ENCODE results near the genes ECRG4, UXS1 and ST6GAL2.

GRCh38 chr2:105556950-105557896 is 158.4 kb upstream of the FHL2 start:
- RRBS, result no CpG with 5 or more reads among the region's 12 CpGs

GRCh38 chr2:105568190-105568762 is 169.4 kb upstream of the FHL2 start:
- RRBS, result no CpG with 5 or more reads among the region's 17 CpGs

GRCh38 chr2:105582858-105583619 is 161.7 kb upstream of the NCK2 start:
- RRBS, result no CpG with 5 or more reads among the region's 3 CpGs

GRCh38 chr2:105744330-105744600 is 447 bp upstream of the NCK2 start:
- RRBS, result under 1% methylated on average over 7 of the region's 13 CpGs

DNA sequence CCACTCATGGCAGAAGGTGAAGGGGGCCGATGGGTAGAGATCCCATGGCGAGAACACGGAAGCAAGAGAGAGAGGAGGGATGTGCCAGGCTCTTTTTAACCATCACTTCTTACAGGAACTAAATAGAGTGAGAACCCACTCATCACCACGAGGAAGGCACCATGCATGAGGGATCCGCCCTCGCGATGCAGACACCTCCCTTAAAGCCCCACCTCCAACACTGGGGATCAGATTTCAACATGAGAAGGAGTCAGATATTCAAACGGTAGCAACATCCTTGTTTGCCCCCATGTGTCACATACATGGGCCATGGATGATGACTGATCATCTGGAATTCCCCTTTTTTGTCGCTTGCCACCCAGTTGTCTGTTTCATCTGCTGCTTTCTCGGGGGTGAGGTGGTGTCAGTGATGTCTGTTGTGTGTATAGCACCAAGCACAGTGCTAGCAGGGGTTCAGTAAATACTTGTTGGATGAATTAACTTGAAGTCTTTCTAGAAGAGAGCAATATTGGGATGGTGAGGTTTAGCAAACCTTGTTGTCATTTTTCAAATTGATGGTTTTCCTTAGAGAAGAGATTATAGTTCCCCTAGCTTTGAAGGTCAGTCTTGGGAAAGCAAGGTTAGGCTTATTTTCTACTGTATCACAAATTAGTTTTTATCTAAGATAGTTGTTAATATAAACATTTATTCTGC is 57.9 kb downstream of the NCK2 start:
- RRBS, result no CpG with 5 or more reads among the region's 10 CpGs

DNA sequence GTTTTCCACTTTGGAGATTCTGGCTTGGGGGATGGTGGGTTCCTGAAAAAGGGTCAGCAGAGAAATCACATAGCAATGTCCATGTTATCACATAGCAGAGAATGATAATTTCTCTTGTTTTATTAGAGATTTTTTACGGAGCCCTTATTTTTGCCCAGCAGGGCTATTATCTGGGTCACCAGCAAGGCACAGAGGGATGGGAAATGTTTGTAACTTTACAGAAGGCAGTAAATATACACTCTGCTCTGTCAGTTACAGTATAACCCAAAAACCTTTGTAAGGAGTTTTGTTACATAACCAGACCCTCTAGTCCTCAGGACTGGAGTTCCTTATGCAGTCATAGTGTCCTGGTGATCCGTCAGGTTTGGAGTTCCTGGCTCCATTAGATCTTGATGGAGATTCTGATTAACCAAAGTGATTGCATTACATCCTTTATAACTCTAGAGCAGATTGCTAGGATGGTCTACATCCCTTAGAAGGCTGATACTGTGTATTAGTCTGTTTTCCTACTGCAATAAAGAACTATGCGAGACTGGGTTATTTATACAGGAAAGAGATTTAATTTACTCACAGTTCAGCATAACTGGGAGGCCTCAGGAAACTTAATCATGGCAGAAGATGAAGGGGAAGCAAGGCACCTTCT is 81.0 kb downstream of the NCK2 start:
- RRBS, result no CpG with 5 or more reads among the region's 3 CpGs

DNA sequence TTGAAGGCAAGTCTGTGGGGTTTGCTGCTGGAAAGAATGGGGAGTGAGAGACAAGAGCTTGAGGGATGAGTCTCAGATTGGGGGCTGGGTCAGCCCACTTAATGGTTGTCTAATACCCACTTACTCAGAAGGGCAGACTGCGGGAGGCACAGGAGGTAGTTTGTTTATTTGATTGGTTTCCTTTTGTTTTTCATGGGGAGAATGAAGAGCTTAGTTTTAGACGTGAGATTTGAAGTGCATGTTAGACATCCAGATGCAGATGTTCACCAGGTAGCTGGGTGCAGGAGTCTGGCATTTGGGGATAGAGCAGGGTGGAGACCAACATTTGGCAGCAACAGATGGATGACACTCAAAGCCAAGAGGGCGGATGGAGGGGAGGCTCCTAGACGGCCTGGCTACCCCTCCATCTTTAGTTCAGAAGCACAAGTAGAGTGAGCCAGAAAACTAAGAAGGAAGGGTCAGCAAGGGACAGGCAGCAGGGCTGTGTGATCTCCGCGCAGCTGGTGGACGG is 94.8 kb downstream of the NCK2 start:
- RRBS, result no CpG with 5 or more reads among the region's 7 CpGs

DNA sequence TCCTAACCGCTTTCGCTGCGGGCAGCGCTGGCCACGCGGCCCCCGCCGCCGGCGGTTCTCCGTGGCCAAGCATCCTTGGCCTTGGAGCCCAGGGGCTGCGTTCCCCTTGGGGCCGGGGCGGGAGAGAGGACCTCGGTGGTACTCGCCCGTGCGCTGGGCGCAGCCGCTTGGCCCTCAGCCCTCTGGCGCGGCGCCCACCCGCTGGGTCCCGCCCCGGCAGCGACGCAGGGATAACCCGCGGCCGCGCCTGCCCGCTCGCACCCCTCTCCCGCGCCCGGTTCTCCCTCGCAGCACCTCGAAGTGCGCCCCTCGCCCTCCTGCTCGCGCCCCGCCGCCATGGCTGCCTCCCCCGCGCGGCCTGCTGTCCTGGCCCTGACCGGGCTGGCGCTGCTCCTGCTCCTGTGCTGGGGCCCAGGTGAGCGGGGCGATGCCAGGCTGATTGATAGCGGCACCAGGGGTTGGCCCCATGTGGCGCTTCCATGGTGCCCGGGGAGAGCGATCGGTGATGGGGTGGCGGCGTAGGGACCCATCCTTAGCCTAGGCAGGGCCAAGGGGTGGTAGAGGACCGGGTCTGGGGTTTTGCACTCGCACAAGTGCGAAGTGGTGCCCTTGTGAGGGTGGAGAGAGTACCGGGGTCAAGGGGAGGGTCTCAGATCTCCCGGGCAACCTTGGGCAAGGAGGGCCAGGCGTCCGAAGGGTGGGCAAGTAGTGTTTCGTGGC is at the start of gene ECRG4:
Gene ECRG4, plus strand, starts transcription at position 260 of the 720 bp plus-strand sequence.
- RRBS, result 10% methylated on average over 52 of the region's 67 CpGs

- RRBS, result 2% methylated on average over 59 of the region's 140 CpGs
Observed at GRCh38 chr2:106193588-106194818, at the start of gene UXS1. Gene UXS1, minus strand, starts transcription at chr2:106194301.

- RRBS, result 13% methylated on average over 5 of the region's 28 CpGs
Observed at GRCh38 chr2:106342771-106343197, 125.4 kb downstream of the RGPD3 start.

- RRBS, result no CpG with 5 or more reads among the region's 6 CpGs
Observed at GRCh38 chr2:106381658-106382398, 86.4 kb downstream of the RGPD3 start.

GRCh38 chr2:106885005-106885765 is 782 bp downstream of the ST6GAL2 start:
- RRBS, result no CpG with 5 or more reads among the region's 15 CpGs

- RRBS, result 1% methylated on average over 12 of the region's 45 CpGs
Observed at GRCh38 chr2:106885766-106886298, at the start of gene ST6GAL2. Gene ST6GAL2, minus strand, starts transcription at chr2:106886167.

DNA sequence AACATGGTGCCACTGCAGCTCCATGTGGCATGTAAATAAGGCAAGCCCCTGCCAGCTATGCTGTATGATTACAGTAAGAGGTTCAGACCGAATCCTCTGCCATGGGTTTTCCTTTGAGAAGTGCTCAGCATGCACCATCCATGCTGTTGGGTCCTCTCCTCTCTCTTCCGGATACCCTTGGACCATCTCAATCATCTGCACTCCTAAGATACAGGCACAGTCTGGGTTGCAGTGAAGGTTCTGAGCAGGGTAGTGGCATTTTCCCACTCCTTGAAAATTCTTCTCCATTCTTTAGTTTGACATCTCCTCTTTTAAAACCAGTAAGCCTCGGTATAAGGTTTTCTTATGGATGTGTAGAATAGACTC is 441.4 kb upstream of the RGPD4 start:
- RRBS, result no CpG with 5 or more reads among the region's 3 CpGs

GRCh38 chr2:107540084-107540365 is 286.7 kb upstream of the RGPD4 start:
- RRBS, result no CpG with 5 or more reads among the region's 2 CpGs

GRCh38 chr2:108267868-108268211 is 20.9 kb upstream of the SULT1C2 start:
- RRBS, result no CpG with 5 or more reads among the region's 2 CpGs

DNA sequence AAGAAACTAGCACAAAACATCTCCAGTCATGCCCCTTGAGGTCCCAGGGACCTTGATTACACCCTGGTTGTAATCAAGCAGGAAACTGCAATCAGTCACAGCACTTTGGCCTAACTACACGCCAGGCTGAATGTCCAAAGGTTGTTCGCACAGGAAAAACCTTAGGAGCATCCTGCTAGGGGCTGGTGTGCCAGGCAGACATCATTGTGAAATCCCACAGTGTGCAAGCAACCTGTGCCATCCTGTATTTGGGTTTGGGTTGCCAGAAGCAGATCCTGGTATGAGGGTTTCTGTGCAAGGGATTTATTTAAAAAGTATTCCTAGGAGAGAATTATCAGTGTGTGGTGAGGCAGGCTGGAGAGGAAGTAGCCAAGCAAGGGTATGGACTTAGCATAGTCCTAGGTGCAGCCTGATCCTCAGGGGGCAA is 17.8 kb upstream of the SULT1C2 start:
- RRBS, result no CpG with 5 or more reads among the region's 2 CpGs

GRCh38 chr2:108316568-108317170 is 28.0 kb downstream of the SULT1C2 start:
- RRBS, result no CpG with 5 or more reads among the region's 12 CpGs

- RRBS, result no CpG with 5 or more reads among the region's 10 CpGs
Observed at GRCh38 chr2:108579602-108580601, 45.6 kb downstream of the LIMS1 start.